NCI-H460 (cell line): ENCODE measurements around a stretch of chr2.

RAMPAGE:
- cytosol, long total RNA: no peak
- long total RNA: no peak
- nucleus, long total RNA: no peak
Measured at GRCh38 chr2:96274153-96275066, 8.4 kb downstream of the CIAO1 start.

RAMPAGE:
- cytosol, long total RNA: no peak
- long total RNA: no peak
- nucleus, long total RNA: no peak
Measured at GRCh38 chr2:96302964-96303502, 2.3 kb downstream of the SNRNP200 start.

DNA sequence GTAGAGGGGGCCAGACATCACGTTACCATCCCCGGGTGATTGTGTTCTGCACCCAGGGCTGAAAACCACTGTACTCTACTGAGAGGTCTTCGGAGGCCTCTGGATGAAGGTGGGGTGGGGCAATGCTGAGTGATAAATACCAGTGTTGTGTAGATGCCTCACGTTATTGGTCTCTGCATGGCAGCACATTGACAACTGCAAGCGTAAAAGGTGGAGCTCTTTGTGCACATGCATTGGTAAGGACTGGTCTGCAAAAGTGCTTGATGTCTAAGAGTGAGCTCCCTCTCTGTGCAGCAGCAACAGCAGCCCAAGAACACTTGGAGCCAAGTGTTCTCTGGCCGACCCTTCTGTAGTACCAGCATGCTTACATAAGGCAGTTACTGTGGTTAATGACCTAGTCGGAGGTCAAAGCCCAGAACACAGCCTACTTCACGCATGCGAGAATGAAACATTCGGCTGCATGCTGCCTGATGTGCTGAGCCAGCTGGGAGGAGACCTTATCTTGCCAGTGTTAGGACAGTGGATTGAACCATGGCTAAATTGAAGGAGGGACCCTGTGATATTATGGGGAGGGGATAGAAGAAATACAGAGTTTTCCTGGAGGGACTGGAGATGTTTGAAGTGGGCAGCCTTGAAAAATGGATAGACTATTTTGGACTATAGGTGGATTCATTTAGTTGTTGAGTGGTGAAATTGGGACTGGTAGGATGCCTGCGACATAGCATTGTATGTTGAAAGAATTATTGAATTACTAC is 21.3 kb downstream of the NCAPH start:
RAMPAGE:
- cytosol, long total RNA: no peak
- long total RNA: no peak
- nucleus, long total RNA: no peak

GRCh38 chr2:96404840-96405471 is 69.4 kb downstream of the NCAPH start:
RAMPAGE:
- cytosol, long total RNA: no peak
- long total RNA: no peak
- nucleus, long total RNA: no peak

RAMPAGE:
- cytosol, long total RNA: no peak
- long total RNA: no peak
- nucleus, long total RNA: no peak
Measured at GRCh38 chr2:96503033-96503244, 2.2 kb downstream of the NEURL3 start.

DNA sequence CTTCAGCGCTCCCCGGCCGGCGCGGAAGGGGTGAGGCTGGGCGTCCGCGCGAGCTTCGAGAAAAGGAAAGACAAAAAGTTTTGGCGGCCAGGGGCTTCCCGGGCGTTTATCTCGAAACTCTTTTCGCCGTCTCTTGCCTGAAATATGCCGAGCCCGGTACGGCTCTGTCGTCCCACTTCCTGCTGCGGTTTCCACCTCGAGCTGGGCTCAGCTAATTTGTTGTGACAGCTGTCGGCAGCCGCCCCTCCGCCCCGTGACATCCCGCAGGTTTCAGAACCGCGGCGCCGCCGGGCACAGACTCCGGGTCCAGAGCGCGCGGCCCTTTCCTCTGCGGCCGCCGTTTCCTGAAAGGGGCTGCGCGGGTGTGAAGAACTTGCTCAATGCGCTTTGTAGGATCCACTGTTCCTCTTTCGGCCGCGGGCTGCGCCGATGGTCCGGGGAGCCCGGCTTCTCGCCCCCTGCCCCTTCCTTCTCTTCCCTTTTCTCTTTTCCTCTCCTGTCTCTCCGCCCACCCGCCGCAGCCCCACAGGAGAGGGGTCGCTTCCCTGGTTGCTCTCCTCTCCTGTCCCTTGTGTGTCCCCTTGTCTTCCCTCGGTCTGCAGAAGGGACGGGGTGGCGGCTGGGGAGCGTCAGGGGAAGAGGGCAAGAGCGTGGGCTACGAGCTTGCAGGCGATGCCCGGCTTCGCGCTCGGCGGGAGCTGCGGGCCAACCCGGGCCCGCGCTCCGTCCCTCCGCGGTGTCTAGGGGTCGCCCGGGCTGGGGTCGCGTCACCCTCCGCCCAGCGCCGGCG is 649 bp downstream of the ARID5A start:
RAMPAGE:
- cytosol, long total RNA: no peak
- long total RNA: no peak
- nucleus, long total RNA: no peak

RAMPAGE:
- cytosol, long total RNA: no peak
- long total RNA: no peak
- nucleus, long total RNA: no peak
Measured at GRCh38 chr2:96538616-96539004, 2.1 kb downstream of the ARID5A start.

RAMPAGE:
- cytosol, long total RNA: no peak
- long total RNA: no peak
- nucleus, long total RNA: no peak
Measured at GRCh38 chr2:96737753-96738517, 1.9 kb downstream of the LMAN2L start.

RAMPAGE:
- cytosol, long total RNA: no peak
- long total RNA: no peak
- nucleus, long total RNA: no peak
Measured at GRCh38 chr2:96819194-96819693, 3.2 kb downstream of the CNNM3 start.

RAMPAGE:
- cytosol, long total RNA: no peak
- long total RNA: no peak
- nucleus, long total RNA: no peak
Measured at GRCh38 chr2:96828525-96829270, 12.6 kb downstream of the CNNM3 start.

GRCh38 chr2:96897843-96898420 is 28.1 kb upstream of the SEMA4C start:
RAMPAGE:
- cytosol, long total RNA: no peak
- long total RNA: no peak
- nucleus, long total RNA: no peak

GRCh38 chr2:96906504-96907790 is 37.1 kb upstream of the SEMA4C start:
RAMPAGE:
- cytosol, long total RNA: no peak
- long total RNA: no peak
- nucleus, long total RNA: no peak

DNA sequence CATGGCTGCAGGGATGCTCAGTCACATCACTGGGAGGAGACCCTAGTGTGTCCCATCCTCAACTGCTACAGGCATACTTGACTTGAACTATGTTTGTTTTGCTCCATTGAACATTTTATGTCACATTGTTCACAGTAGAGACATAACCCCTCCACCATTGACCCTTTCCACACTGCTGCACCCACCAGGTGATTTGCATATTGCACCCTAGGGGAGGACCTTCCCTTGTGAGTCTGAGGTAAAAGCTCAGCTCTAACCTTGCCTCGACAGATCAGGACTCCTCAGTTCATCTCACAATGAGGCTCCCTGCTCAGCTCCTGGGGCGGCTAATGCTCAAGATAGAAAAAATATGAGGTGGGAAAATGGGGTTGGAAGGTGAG is 44.7 kb downstream of the FAHD2B start:
RAMPAGE:
- cytosol, long total RNA: no peak
- long total RNA: no peak
- nucleus, long total RNA: no peak

DNA sequence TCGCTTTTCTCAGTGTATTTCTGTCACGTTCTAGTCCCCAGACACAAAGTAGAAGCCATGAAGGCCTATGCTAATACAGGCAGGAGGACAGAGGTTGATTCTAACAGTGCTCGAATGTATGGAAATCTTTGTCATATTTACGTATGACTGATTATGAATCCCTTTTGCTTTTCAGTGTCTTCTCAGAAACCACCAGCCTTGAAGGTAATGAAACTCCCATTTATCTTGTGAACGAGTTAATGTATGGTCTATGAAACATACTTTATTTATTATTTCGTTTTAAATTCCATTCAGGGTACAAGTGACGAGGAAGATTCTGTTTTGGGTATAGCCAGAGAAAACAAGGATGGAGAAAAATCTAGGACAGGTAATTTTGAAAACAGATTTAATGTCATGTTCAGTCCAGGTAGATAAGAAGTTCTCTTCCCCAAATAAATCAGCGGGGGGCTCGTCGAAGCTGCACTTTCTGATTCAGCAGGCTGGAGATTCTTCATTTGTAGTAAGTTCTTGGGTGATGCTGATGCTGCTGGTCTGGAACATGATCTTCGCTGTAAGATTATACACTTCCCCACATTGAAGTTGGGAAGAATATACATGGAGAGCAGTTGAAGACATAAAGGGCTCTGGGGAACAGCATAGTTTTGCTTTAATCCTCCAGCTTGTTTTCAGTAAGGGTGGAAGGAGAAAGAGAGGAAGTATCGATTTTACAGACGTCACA is 89.2 kb downstream of the ANKRD36 start:
RAMPAGE:
- cytosol, long total RNA: no peak
- long total RNA: no peak
- nucleus, long total RNA: no peak

DNA sequence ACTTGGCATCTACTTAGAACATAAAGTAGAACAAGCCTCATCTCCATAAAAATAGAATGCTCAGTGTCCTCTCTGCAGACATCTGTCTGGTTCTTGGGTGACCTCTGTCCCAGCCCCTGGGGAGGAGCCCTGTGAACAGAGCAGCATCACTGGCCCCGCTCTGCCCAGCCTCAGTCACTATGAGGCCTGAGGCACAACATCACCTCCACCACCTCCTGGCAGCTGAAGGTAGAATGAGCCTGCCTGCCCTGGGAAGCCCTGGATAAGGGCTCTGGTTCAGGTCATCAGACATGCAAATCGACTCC is 229.5 kb downstream of the ANKRD36B start:
RAMPAGE:
- cytosol, long total RNA: no peak
- long total RNA: no peak
- nucleus, long total RNA: no peak

DNA sequence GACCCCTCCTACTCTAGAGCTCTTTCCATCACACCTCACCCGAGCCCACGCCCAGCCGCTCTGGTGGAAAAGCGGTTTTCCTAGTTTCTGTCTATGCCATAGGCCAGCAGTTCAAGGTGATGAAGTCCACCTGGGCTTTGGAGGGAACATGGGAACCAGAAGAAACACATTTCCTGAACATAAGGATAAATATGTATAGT is 507 bp downstream of the VWA3B start:
RAMPAGE:
- cytosol, long total RNA: no peak
- long total RNA: no peak
- nucleus, long total RNA: no peak

RAMPAGE:
- cytosol, long total RNA: no peak
- long total RNA: no peak
- nucleus, long total RNA: no peak
Measured at GRCh38 chr2:98133987-98134658, 47.2 kb downstream of the VWA3B start.

DNA sequence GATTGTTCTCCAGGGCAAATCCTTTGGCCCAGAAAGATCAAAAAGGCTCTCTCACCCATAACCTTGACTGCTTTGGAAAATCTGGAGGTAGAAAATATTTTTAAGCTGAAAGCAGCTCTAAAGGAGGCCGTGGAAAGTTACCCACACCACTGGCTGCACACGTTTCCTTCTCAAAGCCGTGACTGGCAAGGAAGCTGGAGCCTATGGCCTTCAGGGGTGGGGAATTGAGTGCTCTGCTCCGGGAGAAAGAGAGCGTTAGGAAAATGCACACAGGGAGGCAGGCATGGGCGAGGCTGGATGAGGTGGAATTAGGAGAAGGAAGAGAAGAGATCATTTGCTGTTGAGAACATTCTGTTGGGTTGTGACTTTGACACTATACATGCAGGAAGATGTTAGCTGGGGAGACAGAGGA is 68.8 kb upstream of the CNGA3 start:
RAMPAGE:
- cytosol, long total RNA: no peak
- long total RNA: no peak
- nucleus, long total RNA: no peak

GRCh38 chr2:98308064-98308606 is 38.1 kb upstream of the CNGA3 start:
RAMPAGE:
- cytosol, long total RNA: no peak
- long total RNA: no peak
- nucleus, long total RNA: no peak

DNA sequence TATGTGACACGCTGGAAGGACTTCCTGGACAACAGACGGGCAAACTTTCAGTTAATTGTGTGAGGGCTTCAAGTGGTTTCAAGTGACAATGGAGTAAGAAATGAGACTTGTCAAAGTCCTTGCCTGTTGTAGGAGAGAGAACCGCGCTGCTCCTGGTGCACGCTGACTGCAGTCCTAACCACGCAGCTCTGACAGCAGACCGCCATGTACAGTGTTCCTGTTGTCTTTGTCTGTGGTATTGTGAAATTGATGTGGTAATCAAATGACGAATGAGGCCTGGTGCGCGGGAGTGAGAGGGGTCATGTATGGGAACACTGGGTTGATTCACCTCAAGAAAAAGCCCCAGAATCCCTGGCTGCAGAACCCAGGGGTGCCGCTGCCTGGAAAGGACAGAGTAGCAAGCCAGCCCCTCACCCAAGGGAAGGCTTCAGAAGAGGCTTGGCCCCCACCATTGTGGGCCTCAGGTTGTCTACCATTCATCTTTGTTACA is 64.0 kb downstream of the INPP4A start:
RAMPAGE:
- cytosol, long total RNA: no peak
- long total RNA: no peak
- nucleus, long total RNA: no peak